Zone of skin (tissue), 1 donor: ENCODE measurements around a stretch of chrX.

DNA sequence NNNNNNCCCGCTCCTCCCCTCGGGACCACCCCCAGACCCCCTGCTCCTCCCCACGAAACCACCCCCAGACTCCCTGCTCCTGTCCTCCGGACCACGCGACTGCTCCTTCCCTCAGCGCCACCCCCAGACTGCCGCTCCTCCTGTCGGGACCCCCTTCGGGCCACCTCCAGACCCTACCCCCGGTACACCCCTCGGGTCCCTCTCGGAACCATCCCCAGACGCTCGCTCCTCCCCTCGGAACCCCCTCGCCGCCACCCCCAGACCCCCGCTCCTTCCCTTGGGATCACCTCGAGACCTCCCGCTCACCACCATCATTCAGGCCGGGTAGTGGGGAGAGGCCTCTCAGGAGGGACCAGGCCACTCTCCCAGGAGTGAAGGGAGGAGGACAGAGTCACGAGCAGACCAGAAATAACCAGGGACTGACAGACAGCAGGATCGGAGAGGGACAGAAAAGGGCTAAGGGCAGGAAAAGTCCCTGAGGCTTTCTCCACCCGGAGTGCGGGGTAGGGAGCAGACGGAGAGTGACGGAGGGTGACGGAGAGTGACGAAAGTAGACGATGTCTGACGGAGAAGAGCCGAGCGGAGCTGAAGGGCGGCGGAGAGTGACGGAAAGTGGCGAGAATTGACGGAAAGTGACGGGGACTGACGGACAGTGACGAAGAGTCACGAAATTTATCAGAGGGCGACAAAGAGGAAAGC lies 54.7 kb upstream of the PLCXD1 start:
- RRBS = no CpG with 5 or more reads among the region's 44 CpGs

DNA sequence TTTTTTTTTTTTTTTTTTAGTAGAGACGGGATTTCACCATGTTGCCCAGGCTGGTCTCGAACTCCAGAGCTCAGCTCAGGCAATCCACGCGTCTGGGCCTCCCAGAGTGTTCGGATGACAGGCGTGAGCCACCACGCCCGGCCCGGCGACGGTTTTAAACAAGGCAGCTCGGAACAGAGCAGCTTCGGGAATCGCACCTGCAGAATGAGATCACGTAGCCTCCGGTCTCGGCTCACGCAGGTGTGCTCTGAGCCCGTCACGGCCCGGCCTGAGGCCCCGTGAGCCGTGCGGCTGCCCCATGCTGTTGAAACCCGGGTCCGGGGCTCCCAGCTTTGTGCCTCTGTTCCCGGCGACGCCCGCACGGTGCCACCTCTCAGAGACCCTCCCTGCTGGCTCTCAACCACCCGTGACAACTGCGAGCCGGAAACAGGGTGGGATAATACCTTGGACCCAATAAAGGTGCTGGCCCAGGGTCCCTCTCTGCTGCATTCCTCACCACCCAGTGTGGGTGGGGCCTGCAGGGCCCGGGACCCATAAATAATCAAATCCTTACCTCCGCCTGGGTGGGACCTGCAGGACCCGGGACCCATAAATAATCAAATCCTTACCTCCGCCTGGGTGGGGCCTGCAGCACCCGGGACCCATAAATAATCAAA lies 13.4 kb upstream of the PLCXD1 start:
- RRBS = 52% methylated on average over 25 of the region's 39 CpGs

DNA sequence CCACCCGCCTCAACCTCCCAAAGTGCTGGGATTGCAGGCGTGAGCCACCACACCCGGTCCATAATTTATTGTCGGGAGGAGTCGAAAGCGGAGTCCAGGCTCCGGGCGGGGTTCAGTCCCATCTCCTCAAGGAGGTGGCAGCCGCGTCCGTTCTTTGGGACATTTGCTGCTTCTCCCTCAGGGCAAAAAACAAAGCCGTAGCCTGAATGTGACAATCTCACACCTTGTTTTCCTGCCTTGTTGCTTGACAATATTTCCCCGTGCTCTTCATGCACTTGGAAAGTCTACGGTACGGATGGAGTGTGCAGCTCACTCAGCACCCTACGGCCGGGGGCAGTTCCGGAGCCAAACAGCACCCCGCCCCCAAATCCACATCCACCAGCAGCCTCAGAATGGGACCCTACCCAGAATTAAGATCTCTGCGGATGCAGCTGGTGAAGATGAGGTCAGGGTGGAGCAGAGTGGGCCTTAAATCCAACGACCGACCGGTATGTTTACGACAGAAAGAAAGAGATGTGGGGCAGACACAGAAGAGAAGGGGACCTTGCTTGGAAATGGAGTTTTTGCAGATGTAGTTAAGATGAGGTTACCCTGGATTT lies 9.5 kb downstream of the GTPBP6 start:
- RRBS = 93% methylated on average over 4 of the region's 24 CpGs

DNA sequence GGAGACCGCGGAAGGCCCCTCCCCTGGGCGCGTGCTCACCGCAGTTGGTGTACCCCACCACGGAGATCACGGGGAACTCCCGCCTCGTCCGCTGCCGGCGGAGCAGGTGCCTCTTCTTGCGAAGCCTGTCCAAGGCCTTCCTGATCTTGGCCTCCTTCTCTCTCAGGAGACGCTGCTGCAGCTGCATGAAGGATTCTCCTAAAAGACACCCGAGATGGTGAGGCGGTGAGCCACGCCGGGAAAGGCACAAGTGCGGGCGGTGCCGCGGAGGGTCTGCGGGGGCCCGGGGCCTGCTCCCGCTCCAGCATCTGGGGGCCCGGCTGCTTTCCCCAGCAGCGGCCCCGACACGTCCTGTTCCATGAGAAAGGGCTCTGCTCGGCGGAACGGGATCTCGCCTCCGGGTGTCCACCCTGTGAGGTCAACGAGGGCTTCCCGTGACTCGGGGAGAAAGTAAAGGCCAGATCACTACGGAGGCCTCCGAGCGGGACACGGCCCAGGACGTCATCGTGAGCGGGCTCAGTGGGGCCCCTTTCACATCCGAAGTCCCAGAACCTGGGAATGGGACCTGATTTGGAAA lies 5.8 kb downstream of the GTPBP6 start:
- RRBS = 92% methylated on average over 21 of the region's 45 CpGs

DNA sequence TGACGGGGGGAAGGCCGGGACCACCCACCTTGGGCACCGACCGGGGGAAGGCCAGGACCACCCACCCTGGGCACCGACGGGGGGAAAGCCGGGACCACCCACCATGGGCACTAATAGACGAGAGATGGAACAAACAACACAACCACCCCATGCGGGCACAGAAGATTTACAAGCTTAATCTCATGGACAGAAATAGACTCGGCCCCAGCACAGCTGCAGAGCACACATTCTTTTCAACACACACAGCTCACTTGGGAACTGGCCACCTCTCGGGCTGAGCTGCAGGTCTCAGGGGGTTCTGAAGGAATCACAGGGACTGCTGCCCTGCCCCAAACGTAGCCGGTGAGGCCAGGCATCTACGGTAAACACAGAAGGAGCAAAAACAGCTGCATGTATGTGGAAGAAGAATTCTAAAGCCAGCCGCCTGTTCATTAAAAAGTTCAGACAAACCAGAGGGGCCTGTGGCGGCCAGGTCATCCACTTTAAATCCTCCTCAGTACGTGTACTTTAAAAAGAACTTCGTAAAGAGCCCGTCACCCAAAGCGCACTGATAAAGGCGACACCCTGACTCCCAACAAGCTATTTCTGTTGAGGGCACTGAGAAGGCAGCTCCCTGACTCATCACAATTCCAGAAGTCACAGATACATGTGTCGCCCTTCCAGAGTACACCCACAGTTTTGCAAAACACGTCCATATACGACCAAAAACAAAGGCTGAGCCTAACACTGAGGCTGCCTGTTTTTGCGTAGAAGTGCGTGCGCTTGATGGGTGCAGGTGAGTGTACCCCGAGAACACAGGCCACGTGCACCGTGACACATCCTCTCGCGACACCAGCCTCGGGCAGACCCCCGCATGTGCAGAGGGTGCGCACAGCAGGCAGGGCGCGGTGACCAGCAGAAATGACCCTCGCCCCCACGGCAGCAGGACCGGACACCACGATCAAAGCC lies 17.6 kb downstream of the PPP2R3B start:
- RRBS = 61% methylated on average over 2 of the region's 41 CpGs

- RRBS = 3% methylated on average over 15 of the region's 58 CpGs
Observed at GRCh38 chrX:623515-624375, 6.8 kb upstream of the SHOX start.

GRCh38 chrX:644813-645368 lies 14.3 kb downstream of the SHOX start:
- RRBS = 3% methylated on average over 12 of the region's 33 CpGs

- RRBS = no CpG with 5 or more reads among the region's 14 CpGs
Observed at GRCh38 chrX:1273884-1274367, 5.3 kb downstream of the CSF2RA start.

DNA sequence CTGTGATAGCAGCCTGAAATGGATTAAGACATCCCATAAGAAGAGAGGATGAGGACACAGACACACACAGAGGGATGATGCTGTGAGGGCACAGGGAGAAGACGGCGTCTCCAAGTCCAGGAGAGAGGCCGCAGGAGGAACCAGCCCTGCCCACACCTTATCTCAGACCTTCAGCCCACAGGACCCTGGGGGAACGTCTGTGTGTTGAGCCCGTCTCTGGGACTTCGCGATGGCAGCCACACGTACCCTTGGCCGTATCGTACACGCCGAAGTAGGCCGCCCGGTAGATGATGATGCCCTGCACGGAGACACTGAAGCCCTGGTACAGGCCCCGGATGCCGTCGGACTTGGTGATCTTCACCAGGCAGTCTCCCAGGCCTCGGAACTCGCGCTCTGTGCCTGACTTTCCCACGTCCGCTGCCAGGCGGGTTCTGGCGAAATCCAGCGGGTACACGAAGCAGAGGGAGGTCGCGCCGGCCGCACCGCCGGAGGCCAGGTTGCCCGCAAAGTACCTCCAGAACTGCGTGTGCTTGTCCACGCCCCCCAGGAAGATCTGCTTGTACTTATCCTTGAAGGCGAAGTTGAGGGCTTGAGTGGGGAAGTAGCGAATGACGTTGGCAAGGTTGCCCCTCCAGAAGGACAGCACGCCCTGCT lies 2.8 kb downstream of the SLC25A6 start:
- RRBS = 100% methylated on average over 2 of the region's 40 CpGs

GRCh38 chrX:1392259-1393222 lies 628 bp upstream of the SLC25A6 start:
- RRBS = 1% methylated on average over 43 of the region's 97 CpGs

- RRBS = no CpG with 5 or more reads among the region's 4 CpGs
Observed at GRCh38 chrX:1404646-1405239, 12.8 kb upstream of the SLC25A6 start.

DNA sequence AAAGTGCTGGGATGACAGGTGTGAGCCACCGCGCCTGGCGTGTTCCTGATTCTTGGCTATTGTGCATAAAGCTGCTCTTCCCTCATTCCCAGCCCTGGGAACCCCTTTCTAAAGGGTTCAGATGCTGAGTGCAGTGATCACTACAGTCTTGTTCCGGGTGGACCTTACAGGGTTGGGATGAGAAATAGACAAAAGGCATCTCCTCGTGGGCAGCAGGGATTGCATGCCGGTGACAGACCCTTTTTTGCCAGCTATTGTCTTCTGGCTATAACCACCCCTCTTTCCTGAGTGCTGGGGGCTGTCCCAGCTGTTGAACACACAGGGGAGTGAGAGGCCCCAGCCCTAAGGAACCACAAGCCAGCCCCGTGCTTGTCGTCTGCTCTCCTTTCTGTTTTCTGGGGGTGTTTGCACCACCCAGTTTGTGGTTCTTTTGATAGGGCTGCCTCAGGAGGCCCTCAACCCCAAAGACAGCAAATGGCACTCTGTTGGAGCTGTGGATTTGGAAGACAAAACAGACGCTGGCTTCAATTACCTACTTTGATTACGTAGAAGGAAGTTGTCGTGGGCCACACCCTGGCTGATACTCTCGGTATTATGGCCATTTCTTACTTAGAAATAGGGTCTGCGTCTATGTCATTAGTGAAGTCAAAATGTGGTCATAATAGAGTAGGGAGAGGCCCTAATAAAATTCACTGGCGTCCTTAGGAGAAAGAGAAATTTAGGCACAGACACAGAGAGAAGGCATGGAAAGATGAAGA lies 19.0 kb upstream of the ASMTL start:
- RRBS = 68% methylated on average over 3 of the region's 14 CpGs

DNA sequence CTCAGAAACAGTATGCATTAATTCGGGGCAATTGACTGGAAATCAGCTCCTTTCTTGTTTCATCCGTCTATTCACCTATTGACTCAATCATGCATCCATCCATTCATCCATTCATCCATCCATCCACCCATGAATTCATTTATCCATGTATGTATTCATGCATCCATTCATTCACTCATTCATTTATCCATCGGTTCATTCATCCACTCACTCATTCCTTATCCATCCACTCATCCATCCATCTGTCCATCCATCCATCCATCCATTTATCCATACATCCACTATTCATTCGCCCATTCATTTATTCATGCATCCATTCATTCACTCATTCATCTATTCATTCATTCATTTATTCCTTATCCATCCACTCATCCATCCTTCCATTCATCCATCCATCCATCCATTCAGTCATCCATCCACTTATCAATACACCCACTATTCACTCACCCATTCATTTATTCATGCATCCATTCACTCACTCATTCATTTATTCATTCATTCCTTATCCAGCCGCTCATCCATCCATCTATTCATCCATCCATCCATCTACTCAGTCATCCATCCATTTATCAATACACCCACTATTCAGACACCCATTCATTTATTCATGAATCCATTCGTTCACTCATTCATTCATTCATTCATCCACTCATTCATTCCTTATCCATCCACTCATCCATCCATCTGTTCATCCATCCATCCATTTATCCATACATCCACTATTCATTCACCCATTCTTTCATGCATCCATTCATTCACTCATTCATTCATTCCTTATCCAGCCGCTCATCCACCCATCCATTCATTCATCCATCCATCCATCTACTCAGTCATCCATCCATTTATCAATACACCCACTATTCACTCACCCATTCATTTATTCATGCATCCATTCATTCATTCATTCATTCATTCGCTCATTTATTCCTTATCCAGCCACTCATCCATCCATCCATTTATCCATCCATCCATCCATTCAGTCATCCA lies 11.2 kb downstream of the P2RY8 start:
- RRBS = no CpG with 5 or more reads among the region's 8 CpGs

- RRBS = 98% methylated on average over 9 of the region's 50 CpGs
Observed at GRCh38 chrX:1600332-1600977, 9.1 kb downstream of the AKAP17A start.

DNA sequence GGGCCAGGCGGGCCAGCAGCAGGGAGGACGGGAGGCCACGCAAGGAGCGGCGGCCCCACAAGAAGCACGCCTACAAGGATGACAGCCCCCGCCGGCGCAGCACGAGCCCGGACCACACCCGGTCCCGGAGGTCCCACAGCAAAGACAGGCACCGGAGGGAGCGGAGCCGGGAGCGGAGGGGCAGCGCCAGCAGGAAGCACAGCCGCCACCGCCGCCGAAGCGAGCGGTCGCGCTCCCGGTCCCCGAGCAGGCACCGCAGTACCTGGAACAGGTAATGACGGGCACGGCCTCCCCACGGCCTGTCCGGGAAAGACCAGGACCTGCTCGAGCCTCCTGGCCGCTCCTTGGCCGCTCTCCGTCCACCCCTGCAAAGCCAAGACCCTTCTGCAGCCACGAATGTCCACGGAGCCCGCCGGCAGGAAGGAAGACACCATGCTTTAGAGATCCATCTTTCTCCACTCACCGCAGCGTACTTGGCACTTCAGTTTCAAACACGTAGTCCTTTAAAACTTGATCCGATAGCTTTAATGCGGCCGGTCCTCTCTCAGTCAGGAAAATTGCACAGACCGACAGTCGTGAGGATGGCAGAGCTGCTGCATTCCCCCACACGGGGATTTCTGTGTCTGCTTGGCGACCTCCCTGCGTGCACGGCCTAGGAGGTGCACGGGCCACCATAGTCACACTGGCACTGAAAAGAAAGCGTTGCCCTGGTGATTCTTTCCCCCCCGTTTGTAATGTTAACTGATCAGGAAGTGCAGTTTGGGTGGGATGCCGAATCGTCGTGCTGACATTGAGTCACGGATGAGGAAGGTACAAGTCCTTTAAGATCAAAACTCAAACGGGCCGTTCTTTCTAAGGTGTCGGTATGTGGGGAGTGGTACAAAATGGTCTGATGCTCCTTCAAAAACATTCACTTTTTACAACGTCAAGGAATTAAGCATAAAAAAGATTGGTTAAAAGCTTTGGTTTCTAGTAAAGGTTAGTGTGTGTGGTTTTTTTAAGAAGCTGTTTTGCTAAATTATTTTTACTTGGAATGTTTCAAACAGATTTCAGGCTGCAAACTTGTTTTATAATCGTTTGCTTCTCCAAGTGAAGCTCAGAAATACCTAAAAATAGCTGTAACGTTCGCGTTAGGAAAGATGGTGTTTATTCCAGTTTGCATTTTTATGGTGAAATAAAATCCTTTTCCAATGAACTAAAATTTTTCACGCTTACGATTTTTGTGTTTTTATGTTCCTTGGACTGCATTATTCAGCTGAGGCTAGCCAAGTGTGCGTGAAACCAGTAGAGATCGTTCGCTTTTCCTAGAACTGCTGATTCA lies 10.4 kb downstream of the AKAP17A start:
- RRBS = 96% methylated on average over 22 of the region's 73 CpGs

DNA sequence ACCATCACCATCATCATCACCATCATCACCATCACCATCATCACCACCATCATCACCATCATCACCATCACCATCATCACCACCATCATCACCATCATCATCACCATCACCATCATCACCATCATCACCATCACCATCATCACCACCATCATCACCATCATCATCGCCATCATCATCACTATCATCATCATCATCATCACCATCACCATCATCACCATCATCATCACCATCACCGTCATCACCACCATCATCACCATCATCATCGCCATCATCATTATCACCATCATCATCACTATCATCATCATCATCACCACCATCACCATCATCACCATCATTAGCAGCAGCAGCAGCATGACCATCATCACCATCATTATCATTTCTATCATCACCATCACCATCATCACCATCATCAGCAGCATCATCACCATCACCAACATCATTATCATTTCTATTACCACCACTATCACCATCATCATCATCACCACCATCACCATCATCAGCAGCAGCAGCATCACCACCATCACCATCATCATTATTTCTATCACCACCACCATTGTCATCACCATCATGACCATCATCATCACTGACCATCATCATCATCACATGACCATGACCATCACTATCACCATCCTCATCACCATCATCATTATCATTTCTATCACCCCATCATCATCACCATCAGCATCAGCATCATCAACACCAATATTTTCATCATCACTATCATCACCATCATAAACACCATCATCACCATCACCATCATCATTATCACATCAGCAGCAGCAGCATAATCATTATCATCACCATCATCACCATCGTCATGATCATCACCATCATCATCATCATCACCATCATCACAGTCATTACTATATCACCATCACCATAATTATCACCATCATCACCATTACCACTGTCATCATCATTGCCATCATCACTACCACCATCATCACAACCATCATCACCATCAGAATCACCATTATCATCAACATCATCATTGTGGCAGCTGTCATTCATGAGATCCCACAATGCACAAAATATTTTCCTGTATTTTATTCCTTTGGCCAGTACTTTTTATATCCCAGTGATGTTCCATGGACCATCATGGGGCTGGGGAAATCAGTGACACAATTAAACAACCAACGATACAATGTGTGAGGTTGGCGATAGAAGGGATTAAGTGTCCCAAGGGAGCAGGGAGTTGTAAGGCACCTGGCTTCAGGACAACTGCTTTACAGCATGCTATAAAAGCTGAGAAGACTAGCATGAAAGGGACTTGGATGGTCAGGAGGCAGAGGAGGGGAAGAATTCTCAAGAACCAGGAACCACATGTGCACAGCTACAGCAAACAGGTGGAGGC lies 117.7 kb downstream of the DHRSX start:
- RRBS = no CpG with 5 or more reads among the region's 6 CpGs

DNA sequence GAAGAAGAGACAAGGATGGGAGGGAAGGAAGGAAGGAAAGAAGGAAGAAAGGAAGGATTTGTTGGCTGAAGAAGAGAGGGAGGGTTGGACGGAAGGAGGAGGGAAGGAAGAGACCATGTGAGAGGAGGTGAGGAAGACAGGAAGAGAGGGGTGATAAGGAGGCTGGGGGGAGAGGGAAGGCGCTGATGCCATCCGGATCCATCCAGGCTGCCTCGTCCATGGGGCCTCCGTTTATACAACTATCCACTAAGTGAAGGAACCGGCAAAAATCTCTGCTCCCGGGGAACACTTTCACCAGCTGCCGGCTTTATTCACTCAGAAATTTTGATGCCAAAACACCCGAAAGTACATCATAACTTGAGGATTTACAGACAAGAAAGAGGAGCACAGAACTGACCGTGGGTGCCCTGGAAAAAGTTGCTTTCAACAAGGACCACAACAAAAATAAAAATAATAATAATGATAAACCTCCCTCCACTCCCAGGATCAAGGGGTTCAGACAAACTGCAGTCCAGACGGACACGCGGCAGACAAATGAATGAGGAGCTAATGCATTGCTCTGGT lies 14.8 kb downstream of the DHRSX start:
- RRBS = 83% methylated on average over 4 of the region's 13 CpGs

- RRBS = no CpG with 5 or more reads among the region's 10 CpGs
Observed at GRCh38 chrX:2549688-2550295, 49.0 kb upstream of the DHRSX start.

- RRBS = no CpG with 5 or more reads among the region's 2 CpGs
Observed at GRCh38 chrX:2606865-2607174, 84.3 kb upstream of the CD99 start.

DNA sequence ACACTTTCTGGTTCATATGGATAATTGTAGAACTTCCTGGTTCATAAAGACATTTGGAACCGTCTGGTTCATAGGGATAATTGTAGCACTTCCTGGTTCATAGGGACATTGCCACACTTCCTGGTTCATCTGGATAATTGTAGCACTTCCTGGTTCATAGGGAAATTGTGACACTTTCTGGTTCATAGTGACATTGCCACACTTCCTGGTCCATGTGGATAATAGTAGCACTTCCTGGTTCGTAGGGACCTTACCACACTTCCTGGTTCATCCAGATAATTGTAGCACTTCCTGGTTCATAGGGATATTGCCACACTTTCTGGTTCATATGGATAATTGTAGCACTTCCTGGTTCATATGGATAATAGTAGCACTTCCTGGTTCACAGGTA lies 61.2 kb upstream of the CD99 start:
- RRBS = no CpG with 5 or more reads among the region's 2 CpGs